Measurements from ENCODE around the genes ITCH and DYNLRB1.

DNA sequence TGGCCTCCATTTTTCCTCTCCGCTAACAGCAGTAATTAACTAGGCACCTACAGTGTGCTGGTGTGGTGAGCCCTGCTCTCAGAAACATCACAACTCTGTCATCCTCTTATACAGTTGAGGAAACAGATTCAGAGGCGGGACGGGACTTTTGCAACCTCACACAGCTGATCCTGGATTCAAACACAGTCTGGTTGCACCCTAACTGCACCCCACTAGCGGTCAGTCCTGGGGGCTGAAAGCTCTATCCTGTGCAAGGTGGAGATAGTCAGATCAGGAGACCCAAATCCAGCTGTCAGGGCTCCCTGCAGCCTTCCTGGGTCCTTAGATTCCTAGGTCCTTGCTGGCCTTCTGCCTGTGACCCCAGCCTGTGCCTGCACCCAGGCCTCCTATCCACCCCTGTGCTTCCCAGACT, 1.1 kb downstream of the SNTA1 start:
- PRO-cap, result bidirectional peak, plus-strand start at position 159 of the sequence, minus-strand start at position 80 of the sequence
- RAMPAGE, long total RNA, 3 experiments, result no peak in any of the 3 experiments

- PRO-cap, result no peak
- RAMPAGE, long total RNA, 3 experiments, result no peak in any of the 3 experiments
Measured at GRCh38 chr20:33654880-33655324, 7.2 kb upstream of the C20orf144 start.

GRCh38 chr20:33663614-33664307, 1.6 kb downstream of the C20orf144 start:
- PRO-cap, result bidirectional peak, plus-strand start at chr20:33663781, minus-strand start at chr20:33663683
- RAMPAGE, long total RNA, 3 experiments, result no peak in any of the 3 experiments

DNA sequence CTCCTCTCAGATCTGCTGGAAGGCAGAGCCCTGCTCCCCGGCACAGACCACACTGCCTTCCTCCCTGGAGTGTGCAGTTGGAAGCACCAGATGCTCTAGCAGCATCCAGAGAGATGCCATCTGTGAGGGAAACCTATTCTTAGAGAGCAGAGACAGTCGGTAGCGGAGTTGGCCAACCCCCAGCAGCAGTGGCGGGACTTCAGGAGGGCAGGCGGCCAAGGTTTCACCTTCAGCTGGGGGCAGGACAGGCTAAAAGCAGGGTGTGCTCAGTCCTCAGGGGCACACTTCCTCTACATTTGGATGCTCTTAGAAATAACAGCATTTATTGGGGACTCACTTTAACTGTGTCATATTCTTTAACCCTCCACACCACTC, 16.8 kb upstream of the E2F1 start:
- PRO-cap, result no peak
- RAMPAGE, long total RNA, 3 experiments, result no peak in any of the 3 experiments

DNA sequence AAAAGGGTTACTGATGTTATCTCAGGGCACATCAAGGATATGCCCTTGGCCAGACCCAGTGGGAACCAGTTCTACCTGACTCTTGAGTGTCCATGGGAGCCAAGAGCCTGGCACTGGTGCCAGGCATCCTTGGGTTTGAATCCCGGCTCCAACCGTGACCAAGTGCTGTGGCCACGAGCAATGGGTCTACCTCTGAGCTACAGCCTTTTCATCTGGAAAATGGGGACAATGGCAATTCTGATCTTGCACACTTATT, 1.6 kb downstream of the PXMP4 start:
- PRO-cap, result no peak
- RAMPAGE, long total RNA, 3 experiments, result no peak in any of the 3 experiments

- PRO-cap, result no peak
- RAMPAGE, long total RNA, 3 experiments, result no peak in any of the 3 experiments
Measured at GRCh38 chr20:33791393-33791870, 19.7 kb upstream of the CHMP4B start.

DNA sequence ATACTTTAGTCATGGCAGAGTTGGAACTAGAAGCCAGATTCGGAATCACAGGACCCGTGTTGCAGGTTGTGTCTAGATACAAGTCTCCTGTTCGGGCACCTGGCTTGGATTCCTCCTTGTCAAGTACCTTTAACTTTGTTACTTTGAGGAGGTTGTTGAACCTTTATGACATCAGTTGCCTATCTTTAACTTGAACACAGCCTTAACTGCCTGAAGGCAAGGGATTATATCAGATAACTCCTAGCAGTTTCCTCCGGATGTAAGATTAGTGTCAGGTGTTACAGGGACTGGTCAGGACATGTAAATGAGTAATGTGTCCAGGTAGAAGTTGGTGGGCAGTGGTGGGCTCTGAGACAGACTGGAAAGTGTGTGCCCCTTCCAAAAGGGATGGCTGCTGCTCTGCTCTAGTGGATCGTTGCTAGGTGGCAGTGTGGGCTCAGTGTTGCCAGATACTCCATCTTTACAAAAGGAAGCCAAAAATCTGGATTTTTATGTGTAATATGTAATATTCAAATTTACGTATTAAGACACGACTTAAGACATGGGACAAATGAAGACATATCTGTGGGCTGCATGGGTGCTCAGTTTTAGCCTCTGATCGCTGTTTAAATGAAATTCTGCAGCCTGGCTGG, 27.0 kb downstream of the CHMP4B start:
- PRO-cap, result no peak
- RAMPAGE, long total RNA, 3 experiments, result no peak in any of the 3 experiments

DNA sequence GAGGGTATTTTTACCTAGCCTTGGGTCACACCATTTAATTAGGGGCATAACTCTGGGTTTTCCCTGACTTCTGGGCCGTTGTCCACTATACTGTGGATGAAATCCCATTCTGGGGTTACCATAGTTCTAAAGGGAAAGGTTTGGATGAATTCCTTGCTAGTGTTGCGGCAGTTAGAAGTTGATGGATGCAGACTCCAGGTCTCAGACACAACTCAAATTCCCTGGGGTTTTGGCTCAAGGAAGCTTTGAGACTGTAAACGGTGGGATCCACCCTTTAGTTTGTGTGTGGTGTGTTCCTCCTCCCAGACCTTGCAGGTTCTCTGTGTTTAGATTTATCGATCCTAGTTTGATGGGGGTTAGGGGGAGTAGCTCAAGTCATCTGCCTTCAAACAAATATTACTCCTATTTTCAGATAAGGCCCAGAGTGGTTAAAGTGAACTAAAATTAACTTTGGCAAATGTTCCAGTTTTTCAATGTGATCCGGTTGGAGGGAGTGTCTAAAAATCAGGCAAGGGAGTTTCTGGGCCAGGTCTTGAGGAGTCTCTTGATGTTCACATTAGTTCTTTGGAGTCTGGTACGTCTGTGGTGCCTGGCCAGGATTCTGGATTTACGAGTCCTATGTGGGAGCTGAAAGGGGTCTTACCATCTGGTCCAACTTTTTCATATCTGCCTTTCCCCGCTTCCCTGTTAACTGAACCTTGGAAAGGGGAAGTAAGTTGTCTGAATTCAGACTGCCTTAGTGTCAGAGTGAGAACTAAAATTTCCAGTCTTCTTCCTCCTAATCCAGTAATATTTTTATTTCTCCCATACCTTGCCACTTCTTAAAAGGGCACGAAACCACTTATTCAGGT, 1.6 kb downstream of the RALY start:
- PRO-cap, result no peak
- RAMPAGE, long total RNA, 3 experiments, result no peak in any of the 3 experiments

DNA sequence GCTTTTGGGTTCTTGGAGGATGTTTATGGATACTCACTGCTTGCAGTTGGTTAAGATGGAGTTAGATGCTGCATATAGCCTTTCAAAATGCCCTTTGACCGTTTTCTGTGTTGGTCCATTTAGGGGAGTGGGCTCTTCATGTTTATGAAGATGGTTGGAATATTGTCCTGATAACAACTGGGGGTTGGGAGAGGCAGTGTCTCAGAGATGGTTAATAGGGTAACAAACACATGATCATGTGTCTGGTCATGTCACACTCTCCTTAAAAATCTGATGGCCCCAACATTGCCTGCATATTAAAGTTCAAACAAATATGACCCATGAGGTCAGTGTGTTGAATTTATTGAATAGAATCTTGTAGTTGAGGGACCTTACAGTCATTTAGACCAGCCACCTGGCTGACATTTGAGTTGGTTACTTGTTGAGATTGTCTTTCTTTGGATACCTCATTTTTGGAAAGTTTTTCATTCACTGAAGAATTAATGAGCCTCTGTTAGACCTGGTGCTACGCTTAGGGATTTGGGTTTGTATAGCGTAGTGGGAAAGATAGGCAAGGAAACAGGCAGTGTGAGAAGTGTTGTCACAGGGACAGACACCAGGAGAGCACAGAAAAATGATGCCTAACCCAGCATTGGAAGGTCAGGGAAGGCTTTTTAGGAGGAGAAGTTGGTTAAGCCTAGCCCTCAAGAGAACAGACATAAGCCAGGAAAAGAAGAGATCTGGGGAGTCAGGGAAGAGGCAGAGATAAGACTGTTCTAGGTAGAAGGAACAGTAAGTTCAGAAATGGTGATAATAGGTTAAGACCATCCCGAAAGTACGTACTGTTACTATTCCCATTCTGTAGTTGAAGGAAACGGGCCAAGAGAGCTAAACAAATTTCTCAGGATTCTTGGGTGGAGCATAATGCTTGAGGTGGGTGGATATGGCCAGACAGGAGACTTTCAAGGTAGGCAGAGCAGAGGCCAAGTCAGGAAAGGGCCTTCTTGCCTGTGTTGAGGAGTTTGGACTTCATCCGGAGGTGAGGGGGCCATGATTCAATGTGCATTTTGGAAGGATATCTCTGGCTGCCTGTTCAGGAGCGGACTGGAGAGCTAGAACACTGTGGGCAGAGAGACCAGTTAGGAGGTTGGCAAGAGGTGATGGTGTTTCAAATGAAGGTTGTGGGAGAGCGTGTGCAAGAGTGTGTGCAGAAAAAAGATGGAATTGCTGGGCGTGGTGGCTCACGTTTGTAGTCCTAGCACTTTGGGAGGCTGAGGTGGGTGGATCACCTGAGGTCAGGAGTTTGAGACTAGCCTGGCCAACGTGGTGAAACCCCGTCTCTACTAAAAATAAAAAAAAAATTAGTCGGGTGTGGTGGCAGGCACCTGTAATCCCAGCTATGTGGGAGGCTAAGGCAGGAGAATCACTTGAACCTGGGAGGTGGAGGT, 4.4 kb downstream of the RALY start:
- PRO-cap, result no peak
- RAMPAGE, long total RNA, 3 experiments, result no peak in any of the 3 experiments

DNA sequence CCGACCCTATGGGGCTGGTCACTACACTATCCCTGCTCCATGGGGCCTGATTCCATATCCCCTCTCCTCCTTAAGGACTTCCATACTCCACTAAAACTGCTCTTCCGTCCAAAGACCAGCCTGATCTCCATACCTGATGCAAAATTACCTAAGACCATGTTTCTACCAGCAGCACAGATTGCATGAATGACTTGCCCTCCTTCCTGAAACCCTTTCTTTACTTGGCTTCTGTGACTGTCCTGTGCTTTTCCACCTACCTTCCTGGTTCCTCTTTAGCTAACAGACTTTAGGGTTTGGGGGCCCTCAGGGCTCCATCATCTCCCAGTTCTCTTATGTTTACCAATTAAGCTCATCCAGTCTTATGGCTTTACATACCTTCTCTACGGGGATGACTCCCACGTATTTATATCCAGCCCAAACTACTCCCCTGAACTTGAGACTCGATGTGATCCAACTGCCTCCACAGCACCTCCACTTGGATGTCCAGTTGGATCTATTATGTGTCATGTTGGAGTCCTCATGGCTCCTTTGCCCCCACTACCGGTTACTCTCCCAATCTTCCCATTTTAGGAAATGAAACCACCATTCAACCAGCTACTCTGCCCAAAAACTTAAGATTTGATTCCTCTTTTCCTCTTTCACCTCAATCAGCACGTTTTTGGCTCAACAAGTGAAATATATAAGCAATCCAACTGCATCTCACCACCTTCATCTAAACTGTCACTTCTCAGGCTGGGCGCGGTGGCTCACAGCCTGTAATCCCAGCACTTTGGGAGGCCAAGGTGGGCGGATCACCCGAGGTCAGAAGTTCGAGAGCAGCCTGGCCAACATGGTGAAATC, 3.8 kb downstream of the AHCY start:
- PRO-cap, result no peak
- RAMPAGE, long total RNA, 3 experiments, result no peak in any of the 3 experiments

DNA sequence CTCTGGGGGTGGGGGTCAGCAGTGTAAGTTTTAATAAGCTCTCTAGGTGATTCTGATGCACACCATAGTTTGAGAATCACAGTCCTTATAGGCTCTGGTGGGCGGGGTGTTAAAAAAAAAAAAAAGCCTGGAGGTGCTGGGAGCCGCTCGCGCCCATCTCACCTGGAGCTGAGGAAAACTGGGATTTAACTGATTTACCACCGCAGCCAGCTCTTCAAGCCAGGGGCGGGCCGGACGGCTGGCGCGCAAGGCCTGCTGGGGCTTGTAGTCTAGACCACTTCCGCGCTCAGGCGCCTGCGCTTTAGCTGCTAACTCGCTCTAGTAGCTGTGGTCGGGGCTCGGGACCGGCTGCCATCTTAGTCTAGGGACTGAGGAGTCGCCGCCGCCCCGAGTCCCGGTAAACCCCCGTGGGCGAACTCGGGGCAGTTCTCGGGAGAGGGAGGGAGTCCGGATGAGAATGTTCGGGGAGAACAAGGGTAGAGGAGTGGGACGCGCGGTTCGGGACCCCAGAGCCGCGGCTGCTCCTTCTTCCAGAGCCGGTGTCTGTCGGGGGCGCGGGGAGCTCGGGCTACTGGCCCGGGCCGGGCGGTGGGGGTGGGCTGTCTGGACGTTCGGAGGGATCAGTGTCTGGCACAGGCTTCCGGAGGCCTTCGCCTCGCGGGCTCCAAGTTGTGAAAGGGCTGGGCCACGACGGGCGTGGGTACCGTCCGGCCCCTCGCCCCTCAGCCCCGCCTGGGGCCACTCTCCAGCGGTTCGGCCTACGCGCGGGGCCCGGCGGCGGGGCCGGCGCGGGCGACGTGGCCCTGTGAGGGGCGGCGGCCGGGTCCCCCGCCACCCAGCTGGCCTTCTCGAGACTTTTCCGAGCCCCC, at the start of gene ITCH:
Gene ITCH, plus strand, starts transcription at position 321 of the 869 bp plus-strand sequence.
- PRO-cap, result unidirectional peak, plus-strand start at position 321 of the sequence
- RAMPAGE, long total RNA, 3 experiments, result start-site peak on the plus strand in 3 of 3 experiments, centred at positions 347 to 356 of the sequence, 346 to 678 reads per replicate

GRCh38 chr20:34402874-34403282, 39.8 kb downstream of the ITCH start:
- PRO-cap, result no peak
- RAMPAGE, long total RNA, 3 experiments, result no peak in any of the 3 experiments

DNA sequence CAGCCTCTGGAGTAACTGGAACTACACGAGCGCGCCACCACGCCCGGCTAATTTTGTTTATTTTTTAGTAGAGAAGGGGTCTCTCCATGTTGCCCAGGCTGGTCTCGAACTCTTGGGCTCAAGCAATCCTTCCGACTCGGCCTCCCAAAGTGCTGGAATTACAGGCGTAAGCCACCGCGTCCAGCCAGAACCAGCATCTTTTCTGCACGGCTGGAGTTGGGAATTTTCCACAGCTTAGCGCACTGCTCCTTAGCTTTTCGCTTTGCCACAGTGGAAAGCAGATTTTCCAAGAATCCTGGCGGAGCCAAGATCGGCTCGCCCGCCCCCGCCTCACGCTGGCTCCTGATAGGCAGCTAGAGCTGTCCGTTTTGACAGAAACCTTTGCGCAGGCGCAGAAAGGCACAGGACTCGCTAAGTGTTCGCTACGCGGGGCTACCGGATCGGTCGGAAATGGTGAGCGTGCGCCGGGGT, at the start of gene DYNLRB1:
Gene DYNLRB1, plus strand, starts transcription at position 414 of the 471 bp plus-strand sequence.
- PRO-cap, result bidirectional peak, plus-strand start at position 414 of the sequence, minus-strand start at position 264 of the sequence
- RAMPAGE, long total RNA, 3 experiments, result start-site peak on the plus strand in 3 of 3 experiments, centred at positions 405 to 415 of the sequence, 265 to 2,789 reads per replicate

GRCh38 chr20:34558088-34558215, 566 bp upstream of the MAP1LC3A start:
- PRO-cap, result no peak
- RAMPAGE, long total RNA, 3 experiments, result no peak in any of the 3 experiments

- PRO-cap, result bidirectional peak, plus-strand start at chr20:34558722, minus-strand start at chr20:34558546
- RAMPAGE, long total RNA, 3 experiments, result no peak in any of the 3 experiments
Measured at GRCh38 chr20:34558216-34558605, 307 bp upstream of the MAP1LC3A start.

DNA sequence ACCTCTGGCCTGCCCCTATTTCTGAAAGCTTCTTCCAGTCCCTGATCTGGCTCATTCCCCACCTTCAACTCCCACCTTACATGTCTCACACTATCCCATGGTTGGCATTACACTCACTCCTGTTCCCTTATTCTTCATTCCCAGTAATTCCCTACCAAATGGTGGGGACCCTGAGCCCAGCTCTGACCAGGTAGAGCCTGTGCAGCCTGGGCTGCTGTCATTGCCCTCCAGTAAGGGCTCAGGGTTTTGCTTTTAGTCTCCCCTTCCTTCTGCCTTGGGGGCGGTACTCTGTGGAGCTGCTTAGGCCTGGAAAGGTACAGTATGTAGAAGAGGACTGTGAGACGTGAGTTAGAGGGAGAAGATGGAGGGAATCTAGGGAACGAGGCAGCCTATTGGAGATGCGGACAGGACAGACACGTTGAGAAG, 6.5 kb downstream of the TP53INP2 start:
- PRO-cap, result no peak
- RAMPAGE, long total RNA, 3 experiments, result no peak in any of the 3 experiments

DNA sequence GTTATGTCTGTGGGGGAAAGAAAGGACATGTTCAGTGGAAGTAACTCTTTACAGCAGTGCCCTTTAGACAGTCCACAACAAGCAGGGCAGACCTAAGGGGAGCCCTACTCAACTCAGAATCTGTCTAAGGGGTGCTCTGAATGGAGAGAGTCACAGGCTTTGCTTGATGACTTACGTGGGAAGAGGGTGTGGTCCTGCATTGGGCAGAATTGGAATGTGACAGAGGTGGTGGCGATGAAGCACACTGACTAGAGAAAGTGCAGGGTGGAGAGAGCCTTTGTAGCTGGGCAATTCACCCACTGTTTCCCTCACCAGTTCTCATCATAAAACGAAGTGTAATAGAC, 11.2 kb downstream of the TP53INP2 start:
- PRO-cap, result no peak
- RAMPAGE, long total RNA, 3 experiments, result no peak in any of the 3 experiments

DNA sequence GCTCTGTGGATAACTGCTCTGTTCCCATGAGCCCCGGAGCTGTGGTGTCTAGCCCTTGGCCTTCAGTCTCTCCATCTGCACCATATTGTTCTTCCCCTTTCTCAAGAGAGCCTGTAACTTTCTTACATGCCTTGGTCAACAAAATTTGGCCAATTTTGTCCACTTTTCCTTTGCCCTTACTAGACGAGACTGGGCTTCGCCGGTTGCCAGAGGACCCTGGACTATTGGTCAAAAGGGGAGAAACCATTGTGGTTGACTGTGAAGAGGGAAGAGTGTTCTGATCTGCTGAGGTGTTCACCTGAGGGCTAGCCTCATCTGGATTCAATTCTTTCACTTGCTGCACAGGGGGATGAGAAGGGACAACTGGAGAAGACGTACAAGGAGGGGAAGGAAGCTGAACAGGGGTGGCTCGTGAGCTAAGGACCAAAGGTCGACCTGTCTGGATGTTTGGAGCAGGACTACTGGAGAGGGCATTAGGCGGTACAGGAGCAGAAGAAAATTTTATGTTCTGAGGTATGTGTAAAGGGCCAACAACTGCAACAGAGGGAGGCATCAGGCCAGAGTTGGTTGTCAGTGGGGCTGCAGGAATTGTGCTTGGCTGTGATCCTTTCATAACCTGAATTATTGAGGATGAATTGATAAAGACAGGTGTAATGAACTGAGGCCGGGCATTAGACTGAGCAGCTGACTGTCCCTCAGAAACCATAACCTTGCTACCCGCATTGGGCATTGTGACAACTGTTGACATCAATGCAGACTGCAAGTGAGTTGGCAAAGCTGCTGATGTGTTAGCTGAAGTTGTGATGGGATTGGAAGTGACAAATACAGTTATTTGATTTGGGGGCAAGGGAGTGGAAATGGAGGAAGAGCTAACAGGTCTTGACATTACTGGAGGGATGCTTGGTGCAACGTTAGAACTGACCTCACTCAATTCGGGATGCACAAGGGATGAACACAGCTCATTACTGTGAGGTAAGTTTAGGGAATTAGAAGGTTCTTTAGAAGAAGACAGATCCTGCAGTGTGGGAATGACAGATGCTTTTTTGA, 36.8 kb downstream of the TP53INP2 start:
- PRO-cap, result no peak
- RAMPAGE, long total RNA, 3 experiments, result no peak in any of the 3 experiments

DNA sequence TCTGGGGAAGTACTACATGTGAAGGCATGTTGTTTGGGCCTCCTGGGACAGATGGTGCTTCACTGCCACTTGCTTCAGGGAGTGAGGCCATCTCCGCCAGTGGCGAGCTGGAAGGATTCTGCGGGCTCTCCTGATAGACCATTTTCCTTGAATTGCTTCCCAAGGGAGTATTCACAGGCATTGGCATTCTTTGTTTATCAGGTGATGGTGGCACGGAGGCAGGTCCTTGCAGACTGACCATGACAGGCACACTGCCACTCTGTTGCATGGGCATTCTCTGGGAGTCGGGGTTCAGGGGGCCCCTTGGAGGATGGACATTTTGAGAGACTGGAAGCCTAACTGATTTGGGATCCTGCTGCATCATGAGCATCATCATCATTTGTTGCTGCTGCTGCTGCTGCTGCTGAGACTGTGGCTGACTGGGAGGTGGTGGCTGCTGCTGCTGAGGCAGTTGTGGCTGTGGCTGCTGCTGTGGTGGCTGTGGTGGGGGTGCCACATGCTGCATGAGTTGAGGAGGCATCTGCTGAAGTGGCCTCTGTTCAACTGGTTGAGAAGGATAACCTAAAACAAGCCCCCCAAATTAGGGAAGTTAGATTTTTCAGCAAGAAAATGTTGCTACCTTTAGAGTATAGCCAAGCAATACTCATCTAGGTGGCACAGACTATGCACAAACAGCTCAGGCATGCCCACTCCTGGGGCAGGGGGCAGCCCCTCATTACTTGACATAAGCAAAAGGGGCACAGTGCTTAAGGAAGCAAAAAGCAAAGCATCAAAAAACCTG, 38.8 kb downstream of the TP53INP2 start:
- PRO-cap, result no peak
- RAMPAGE, long total RNA, 3 experiments, result no peak in any of the 3 experiments

DNA sequence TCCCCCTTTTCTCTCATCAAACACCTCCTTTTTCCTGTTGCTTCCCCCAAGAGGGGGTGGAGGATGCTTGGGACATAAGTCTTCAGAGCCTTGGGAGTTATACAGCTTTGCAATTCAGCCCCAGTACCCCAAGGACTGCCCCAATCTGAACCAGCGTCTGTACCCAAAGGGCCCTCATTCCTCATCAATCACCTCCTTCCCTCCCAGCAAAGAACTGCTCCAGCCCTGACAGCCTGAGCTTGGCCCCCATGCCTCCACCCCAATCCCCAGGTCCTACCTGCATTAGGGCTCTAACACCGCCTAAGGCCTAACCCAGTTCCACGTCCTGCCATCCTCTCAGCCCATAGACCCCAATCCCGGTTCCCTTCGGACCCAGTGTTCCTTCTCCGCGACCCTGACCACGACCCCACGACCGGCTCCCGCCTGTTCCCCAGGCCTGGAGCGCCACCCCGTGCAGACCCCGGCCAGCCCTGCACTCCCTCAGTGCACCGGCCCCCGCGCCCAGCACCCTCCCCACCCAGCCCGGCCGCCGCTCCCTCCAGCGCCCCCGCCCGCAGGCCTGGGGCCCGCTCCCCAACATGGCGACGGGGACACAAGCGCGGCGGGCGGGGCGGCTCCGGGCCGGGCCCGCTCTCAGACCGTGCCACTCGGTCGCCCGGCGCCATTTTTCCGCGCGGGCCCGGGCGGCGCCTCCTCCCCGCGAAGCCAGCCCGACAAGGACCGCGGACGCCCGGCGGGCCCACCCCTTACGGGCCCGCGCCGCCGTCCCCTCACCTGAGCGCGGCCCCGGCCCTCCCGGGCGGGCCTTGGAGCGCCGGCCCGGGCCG, 540 bp downstream of the NCOA6 start:
- PRO-cap, result no peak
- RAMPAGE, long total RNA, 3 experiments, result no peak in any of the 3 experiments

All from gastrocnemius medialis (tissue), 3 donors.